Mammary microvascular endothelial cell (primary cell): ENCODE data around the genes OLFML3, TRIM33, NRAS and TSPAN2.

- RAMPAGE, long total RNA: no peak
Observed at GRCh38 chr1:113394089-113394679, 3.9 kb downstream of the MAGI3 start.

DNA sequence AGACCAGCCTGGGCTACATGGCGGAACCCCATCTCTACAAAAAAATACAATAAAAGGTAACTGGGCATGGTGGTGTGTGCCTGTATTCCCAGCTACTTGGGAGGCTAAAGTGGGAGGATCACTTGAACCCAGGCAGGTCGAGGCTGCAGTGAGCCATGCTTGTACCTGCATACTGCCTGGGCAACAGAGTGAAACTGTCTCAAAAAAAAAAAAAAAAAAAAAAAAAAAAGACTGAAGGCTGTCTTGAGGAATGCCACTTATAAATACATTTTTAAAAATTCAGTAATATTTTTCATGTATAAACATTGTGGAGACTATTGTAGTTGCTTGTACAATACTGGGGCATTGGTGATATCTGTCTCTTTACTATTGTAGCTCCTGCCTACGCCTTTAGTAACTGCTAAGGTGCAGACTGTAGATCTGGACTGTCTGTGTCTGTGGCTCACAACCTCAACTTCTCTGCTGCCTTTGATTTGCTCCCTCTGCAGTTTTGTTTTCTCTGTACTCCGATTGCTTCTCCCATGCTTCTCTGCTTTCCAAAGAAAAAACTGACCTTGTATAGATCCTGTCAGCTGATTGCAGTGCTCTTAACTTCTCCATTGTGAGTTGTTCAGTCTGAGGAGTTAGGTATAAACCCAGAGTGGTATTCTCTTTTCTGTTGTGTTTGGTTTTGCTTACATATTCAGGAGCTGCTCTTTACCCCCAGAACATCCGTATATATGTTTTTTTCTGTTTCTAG is 15.1 kb downstream of the MAGI3 start:
- RAMPAGE, long total RNA: no peak

DNA sequence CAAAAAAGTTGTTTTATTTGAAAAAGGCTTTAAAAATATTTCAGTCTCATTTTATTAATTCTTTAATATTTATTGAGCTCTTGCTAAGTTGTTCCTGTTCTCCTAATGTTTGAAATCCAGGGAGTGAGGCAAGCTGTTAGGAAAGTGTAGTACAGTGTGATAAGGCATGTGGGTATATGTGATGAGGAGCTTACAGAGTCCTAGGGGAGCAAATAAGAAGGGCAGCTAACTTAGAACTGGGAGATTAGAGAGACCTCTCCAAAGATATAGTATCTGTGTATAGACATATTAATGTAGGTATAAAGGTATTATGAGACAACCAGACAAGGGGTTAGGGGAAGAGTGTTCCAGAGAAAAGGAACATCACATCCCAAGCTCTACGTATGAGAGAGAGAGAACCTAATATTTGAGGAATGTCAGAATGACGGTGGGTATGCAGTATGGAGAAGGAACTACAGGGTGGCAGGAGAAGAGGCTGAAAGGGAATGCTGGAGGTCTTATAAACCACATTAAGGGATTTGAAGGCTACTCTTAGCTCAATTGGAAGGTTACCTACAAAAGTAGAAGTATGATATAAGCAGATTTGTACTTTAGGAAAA is 135.9 kb downstream of the MAGI3 start:
- RAMPAGE, long total RNA: no peak

- RAMPAGE, long total RNA: no peak
Observed at GRCh38 chr1:113548392-113549159, 158.3 kb downstream of the MAGI3 start.

GRCh38 chr1:113557440-113558071 is 167.2 kb downstream of the MAGI3 start:
- RAMPAGE, long total RNA: no peak

DNA sequence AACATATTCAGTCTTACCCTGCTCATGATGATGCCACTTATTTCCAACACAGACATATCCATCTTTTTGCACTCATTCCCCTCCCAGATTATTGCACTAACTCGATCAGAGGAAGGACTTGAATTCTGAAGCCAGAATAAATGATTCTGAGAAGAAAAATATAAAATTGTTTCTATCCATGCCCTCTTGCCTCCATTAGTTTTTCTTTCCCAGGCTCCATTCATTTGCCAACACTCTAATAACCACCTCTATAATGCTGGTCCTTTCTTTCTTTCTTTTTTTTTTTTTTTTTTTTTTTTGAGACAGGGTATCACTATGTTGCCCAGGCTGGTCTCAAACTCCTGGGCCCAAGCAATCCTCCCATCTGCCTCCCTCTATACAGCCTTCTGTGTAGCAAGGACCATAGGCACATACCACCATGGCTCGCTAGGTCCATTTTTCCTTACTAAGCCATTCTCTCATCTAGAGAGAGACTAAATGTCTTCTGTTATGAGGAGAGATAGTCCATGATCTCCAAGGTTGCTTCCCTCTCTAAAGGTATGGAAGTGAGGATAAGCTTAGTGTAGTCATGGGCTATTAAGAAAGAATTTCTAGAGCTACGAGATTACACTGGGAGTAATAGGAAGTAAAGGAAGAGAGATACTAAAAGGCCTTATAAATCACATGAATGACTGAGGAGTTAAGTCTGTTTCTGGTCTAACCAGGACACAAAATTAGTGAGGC is 52.5 kb downstream of the PHTF1 start:
- RAMPAGE, long total RNA: no peak

- RAMPAGE, long total RNA: no peak
Observed at GRCh38 chr1:113812789-113813078, 458 bp upstream of the RSBN1 start.

- RAMPAGE, long total RNA: no peak
Observed at GRCh38 chr1:113870460-113871246, 16.7 kb downstream of the BCL2L15 start.

GRCh38 chr1:113978759-113979823 is at the start of gene OLFML3:
Gene OLFML3, plus strand, starts transcription at chr1:113979474.
- RAMPAGE, long total RNA: no peak

- RAMPAGE, long total RNA: no peak
Observed at GRCh38 chr1:114369806-114370396, 141.1 kb downstream of the TRIM33 start.

DNA sequence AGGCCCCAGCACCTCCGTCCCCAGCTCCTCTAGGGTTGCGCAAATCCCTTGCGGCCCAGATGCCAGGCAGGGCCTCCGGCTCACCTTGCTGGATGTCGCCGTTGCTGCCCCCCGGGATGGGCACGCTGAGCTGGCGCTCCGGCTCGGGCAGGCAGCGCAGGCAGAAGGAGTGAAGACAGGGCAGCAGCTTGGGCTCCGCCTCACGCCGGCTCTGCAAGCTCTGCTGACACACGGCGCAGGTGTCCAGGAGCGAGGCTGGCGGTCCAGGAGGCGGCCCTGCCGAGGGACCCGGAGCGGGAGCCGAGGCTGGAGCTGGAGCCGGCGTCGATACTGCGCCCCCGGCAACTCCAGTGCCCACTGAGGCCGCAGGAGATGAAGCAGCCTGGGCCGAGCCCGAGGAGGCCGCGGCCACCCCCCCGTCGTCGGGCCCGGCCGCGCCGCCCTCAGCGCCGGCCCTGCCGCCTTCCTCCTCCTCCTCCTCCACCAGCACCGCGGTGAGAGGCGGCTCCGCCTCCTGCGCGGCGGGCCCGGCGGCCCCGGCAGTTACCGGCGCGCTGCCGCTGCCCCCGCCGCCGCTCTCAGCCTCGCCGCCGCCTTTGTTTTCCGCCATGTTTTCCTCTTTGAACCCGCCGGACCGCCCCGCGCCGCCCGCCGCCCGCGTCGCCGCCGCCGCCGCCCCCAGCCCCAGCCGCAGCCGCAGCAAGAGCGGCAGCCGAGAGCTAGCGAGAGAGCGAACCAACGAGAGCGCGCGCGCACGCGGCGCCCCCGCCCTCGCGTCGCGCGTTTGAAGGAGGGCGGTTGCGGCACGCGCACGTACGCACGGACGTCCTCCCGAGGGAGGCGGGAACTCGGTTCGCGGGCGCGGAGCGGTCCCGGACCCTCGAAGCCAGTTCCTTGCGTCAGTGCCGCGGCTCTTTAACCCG is at the start of gene TRIM33:
Gene TRIM33 (minus strand): TSS at position 737 of the 923 bp plus-strand sequence.
- RAMPAGE, long total RNA: no peak

GRCh38 chr1:114565222-114565884 is 16.1 kb downstream of the BCAS2 start:
- RAMPAGE, long total RNA: no peak

DNA sequence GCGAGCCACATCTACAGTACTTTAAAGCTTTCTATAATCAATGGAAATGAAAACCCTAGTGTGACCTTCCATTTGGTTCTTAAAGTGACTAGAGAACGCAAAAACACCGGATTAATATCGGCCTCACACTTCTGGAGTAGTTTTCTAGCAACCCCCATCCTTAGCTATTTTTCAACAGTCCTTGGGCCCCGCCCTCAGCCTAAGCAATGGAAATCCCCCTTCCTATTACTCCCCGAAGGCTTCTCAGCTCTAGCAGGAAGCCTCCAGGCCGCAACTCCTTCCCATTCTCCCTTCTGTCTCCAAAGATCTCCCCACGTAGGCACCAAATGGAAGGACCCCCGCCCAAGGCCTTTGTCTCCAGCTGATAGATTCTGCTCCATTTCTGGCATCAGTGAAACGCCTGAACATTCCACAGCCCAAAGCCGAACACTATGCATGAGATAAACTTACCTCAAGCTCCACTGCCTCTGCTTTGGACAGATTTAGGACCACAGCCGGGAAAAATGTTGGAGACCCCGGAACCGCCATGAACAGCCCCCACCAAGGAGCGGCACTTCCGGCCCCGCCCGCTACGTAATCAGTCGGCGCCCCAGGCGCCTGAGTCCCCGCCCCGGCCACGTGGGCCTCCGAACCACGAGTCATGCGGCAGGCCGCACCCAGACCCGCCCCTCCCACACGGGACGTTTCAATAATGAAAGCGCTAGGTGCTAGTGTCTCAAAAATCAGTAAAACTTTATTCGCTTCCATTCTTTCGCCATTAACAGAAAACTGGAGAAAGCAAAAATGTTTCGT is at the start of gene NRAS:
Gene NRAS (minus strand): TSS at position 564 of the 792 bp plus-strand sequence.
- RAMPAGE, long total RNA: start-site peak on the minus strand centred at position 515 of the sequence, 75 bp wide, 975 and 368 reads in 2 replicates

- RAMPAGE, long total RNA: no peak
Observed at GRCh38 chr1:115069194-115069501, 20.2 kb downstream of the TSPAN2 start.

- RAMPAGE, long total RNA: no peak
Observed at GRCh38 chr1:115088891-115089834, at the start of gene TSPAN2. Gene TSPAN2, minus strand, starts transcription at chr1:115089503.

DNA sequence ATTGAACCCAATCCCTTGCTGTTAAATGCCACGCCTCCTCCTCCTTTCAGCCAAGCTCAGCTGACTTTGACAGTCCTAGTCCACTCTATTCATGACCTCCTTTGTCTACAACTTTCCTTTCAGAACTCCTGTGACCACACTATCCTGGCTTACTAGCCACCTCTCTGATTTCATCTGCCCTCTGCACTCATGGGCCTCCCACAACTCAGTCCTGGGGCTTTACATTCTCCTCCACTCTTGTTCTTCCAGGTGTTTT is 4.0 kb upstream of the NGF start:
- RAMPAGE, long total RNA: no peak

GRCh38 chr1:115646951-115647613 is 5.3 kb downstream of the VANGL1 start:
- RAMPAGE, long total RNA: no peak

GRCh38 chr1:115671195-115671920 is 29.6 kb downstream of the VANGL1 start:
- RAMPAGE, long total RNA: no peak

DNA sequence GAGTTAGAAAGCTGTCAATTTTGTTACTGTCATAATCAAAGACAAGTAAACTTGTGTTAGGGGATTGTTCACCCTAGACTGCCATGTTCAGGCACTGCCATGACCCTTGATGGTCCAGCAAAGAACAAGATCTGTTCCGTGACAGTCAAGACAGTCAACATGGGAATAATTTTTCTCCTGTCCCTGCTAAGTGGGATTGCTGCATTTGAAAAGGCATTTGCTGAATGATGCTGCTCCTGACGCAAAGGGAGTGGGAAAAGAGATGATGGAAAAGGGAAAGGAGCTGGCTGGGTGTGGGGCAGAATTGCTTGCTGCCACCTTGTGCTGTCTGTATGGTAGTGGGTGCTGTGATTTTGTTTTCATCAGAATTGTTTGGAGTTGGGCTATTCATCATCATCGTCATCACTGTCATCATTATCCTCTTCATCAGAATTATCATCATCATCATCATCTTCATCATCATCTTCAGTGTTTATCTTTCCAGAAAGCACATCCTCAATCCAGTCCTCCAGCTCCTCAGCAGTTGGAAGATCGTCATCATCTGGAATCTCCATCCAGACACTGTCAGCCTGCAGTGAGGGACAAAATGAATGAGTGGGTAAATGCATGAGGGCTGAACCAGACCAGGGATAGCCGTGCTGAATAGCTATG is 59.2 kb downstream of the VANGL1 start:
- RAMPAGE, long total RNA: no peak

DNA sequence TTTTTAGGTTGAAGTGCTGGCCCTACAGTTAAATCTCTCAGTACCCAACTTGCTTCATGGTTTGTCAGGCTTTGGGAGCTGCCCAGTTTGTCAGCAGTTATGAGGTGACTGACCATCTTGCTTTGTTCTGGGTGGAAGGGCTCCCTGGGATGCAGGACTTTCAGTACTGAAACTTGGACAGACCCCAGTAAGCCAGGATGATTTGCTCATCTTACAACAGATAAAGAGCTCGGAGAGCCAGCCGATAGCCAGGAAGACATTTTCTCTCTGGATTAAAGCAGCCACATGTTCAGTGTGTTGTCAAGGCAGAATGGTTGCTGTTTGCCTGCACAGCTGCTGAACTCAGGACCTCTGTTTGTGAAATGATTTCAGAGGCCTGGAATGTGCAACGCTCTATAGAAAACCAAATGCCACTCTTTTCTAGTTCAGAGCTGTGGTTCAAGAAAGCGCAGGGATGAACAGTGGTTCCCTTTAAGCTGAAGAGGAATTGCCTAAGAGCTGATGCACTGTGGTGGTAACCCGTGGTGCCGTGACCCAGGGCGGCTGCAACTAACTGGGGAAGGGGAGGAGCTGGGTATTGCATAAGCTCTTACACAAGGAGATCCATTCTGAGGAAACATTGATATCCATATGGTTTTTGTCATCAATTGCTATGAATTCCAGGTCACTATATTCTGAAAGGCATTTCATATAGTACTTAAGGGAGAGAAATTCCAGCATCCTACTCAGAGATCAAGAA is 40.7 kb downstream of the CASQ2 start:
- RAMPAGE, long total RNA: no peak